Mesangial cell (primary cell): ENCODE measurements around the genes RAB7A, H1-10 and H1-8.

- RAMPAGE, long total RNA: no peak
Observed at GRCh38 chr3:128625441-128626621, 24.8 kb downstream of the RPN1 start.

DNA sequence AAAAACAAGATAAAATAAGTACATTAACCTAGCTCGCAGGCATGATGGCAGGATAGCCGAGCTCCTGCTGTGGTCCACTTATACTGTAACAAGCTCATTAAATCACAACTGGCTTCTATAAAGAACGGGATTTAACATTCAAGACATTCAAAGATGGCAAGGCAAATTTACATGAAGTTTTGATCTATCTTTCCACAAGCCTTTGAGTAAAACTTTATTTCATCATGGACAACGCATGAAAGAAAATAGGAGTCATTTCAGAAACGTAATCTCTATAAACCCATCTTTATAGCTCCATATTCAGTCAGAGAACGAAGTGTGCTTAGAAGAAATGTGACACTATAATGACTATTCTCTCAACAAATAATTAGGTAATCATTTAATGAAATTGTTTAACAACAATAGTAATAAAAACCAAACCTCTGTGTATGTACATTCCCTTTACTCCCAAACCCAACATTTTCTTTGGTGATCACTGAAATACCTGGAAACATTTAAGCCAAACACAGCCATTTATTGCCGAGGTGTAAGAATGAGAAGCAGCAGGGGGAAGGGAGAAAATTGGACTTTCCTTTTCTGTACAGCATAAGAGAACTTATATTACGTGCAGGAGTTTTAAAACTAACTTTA lies 1.3 kb downstream of the RPN1 start:
- RAMPAGE, long total RNA: no peak

- RAMPAGE, long total RNA: start-site peak on the plus strand at chr3:128726154-128726189, 220 reads
Observed at GRCh38 chr3:128725886-128726542, at the start of gene RAB7A. RAB7A (plus strand) TSS chr3:128726183.

GRCh38 chr3:128803828-128804829 lies 75.3 kb upstream of the ACAD9 start:
- RAMPAGE, long total RNA: no peak

DNA sequence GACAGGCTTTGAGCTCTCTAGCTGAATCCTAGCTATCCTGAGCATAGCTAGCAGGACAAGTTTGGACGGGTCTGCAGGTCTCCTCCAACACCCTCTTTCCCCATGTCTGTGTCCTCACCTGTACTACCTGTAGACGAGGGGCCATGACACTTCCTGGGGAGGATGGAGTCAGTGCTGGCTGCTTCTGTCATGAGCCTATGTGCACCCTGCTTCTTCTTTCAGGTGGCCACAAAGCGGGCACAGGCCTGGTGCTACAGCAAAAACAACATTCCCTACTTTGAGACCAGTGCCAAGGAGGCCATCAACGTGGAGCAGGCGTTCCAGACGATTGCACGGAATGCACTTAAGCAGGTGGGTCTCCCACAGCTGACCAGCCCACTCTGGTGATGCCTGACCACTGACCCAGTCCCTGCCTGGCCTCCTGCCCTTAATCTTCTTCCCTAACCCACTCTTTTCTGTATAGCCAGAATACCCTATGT lies 72.1 kb upstream of the ACAD9 start:
- RAMPAGE, long total RNA: no peak

DNA sequence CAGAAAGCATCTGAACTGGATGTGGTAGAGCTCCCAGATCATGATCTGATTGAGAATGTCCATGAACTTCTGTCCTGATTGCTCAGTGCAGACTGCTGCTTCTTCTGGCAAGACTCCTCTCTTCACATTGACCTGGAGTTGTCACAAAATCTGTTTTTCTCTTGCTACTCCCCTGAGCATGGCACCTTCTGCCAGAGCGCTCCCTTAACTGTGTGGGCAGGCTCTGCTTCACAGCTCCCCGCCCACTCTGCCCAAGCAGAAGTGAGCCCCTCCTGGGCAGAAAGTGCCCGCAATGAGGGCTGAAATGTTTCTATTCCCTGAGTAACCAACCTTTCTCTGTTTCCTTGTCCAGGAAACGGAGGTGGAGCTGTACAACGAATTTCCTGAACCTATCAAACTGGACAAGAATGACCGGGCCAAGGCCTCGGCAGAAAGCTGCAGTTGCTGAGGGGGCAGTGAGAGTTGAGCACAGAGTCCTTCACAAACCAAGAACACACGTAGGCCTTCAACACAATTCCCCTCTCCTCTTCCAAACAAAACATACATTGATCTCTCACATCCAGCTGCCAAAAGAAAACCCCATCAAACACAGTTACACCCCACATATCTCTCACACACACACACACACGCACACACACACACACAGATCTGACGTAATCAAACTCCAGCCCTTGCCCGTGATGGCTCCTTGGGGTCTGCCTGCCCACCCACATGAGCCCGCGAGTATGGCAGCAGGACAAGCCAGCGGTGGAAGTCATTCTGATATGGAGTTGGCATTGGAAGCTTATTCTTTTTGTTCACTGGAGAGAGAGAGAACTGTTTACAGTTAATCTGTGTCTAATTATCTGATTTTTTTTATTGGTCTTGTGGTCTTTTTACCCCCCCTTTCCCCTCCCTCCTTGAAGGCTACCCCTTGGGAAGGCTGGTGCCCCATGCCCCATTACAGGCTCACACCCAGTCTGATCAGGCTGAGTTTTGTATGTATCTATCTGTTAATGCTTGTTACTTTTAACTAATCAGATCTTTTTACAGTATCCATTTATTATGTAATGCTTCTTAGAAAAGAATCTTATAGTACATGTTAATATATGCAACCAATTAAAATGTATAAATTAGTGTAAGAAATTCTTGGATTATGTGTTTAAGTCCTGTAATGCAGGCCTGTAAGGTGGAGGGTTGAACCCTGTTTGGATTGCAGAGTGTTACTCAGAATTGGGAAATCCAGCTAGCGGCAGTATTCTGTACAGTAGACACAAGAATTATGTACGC lies 66.0 kb upstream of the ACAD9 start:
- RAMPAGE, long total RNA: no peak

DNA sequence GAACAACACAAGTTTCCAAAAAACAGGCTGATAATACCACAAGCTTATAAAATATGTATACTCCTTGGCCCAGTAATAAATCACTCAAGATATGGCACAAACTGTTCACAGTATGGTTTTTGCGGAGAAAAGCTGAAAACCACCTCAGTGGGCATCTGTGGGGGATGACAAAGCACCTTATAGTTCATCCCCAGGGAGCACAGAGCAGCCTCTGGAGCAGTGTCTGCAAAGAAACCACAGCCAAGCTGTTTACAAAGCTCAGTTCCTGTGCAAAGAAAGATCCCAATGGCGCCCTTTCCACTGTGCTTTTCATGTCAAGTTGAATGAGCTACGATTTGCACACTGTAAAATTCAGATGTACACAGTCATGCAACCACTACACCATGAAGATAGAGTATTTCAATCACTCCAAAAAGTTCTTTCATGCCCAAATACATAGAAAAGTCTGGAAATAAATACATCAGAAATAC lies 2.6 kb upstream of the EFCC1 start:
- RAMPAGE, long total RNA: no peak

DNA sequence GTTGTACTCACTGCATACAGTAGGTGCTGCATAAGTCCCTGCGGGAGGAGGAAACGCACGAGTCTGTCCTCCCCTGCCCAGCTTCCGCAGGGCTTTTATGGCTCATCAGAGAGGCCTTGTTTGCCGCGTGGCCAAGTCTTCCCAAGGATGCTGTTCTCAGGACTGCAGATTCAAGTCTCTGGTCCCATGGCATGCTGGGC lies 13.2 kb upstream of the GP9 start:
- RAMPAGE, long total RNA: no peak

GRCh38 chr3:129265474-129265957 lies 13.2 kb upstream of the HMCES start:
- RAMPAGE, long total RNA: no peak

- RAMPAGE, long total RNA: no peak
Observed at GRCh38 chr3:129316047-129317018, at the start of gene H1-10. H1-10 (minus strand) TSS chr3:129316286.

- RAMPAGE, long total RNA: no peak
Observed at GRCh38 chr3:129543013-129543262, at the start of gene H1-8. H1-8 (plus strand) TSS chr3:129543175.

DNA sequence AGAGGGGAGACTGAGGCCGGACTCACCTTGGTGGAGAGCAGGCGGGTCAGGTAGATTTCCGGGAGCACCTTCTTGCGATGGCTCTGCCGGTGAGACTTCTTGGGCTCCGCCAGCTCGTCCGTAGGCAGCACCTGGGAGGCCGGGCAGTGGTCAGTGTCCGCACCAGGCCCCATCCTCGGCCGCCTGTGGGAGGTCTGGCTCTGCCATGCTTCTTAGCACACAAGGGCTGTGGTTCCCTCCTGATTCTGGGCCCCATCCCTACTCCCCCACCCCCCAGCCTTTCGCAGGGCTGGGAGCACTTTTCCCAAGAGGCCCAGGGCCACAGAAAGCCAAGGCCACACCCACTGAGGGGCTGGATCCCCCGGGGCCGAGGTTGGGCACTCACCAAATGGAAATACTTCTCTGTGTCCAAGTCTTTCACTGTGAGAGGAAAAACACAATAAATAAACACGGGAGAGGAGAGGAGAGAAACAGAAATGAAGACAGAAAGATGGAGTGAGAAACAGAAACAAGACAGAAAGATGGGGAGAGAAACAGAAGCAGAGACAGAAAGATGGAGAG lies 17.4 kb downstream of the H1-8 start:
- RAMPAGE, long total RNA: no peak

DNA sequence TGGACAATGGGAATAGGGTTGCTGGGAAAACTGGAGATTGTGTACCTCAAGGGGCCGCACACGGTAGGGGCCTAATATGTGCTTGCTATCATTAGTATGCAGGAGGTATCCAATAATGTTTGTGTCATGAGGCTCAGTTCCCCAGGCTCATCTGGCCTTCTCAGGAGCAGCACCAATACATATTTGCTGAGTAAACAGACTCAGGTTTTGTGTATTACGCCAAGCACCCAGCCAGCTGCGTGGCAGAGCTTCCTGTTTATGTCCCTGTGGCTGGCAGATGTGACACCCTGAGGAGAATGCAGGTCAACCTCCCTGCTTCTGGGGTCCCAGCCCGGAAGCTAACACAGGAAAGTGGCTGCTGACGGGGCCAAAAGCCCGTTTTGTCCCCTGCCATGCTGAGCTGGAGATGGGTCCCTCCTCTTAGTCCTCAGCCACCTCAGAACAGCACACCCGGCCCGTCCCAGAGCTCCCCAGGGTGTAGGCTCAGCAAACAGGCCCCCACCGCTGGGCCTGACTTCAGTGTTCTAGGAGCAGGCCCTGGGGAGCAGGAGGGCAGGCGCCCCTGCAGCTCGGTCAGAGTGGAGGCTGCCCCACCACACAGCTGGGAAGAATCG lies 29.6 kb downstream of the PLXND1 start:
- RAMPAGE, long total RNA: no peak

DNA sequence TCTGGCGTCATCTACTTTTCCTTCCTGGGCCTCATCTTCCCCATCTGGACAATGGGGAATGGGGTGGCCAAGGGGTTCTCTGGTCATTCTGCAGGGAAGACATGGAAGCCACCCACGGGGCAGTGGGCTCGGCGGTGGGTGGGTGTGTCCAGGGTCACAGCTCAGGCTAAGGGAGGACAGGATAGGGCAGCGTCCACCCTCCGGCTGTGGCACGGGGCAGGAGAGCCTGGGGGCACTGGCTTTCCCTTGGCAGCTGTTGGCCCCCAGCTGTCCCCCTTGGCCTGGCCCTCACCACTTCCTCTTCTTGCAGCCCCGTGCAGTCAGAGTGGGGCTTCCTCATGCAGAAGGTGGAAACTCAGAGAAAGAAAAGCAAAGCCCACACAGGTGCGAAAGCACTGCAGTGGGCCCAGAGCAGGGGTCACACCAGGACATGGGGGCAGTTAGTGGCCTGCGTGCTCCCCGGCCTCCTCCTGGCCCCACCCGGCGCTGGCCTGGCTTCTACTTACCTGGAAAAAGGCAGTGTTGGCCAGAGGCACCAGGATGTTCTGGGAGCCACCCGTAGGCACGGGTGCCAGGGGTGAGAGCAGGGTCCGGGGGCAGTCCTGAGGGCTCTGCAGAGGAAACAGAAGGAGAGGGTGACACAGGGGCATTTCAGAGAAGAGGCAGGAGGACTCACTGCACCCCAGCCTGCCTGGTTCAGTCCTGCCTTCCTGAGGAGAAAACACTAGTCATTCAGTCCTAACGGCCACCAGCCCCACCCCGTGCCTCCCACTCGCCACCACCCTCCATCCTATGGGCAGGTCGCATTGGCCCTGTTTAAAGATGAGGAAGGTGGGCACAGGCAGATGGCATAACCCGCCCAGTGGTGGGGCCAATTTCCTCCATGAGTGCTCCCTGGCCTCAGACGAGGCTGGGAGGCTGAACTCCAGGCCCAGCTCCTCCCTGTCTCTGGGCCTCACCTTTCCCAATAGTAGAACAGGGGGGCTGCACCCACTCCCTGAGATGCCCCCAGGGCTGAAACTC lies 28.3 kb downstream of the PLXND1 start:
- RAMPAGE, long total RNA: no peak

DNA sequence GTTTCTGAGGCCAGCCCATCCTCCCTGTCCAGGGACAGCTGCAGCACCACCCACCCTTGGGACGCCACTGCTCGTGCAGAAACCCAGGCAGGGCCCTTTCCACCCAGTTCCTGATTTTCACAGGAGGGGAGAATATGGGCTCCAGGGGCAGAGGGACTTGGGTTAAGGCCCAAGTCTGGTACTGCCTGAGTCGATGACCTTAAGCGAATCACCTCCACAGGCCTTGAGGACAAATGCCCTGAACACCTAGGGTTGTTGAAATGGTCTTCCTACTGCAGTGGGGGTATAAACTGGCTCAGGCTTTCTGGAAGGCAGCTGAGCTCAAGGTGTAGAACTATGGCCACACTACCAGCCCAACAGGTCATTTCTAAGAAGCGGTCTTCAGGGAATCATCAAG lies 23.5 kb downstream of the PLXND1 start:
- RAMPAGE, long total RNA: no peak

- RAMPAGE, long total RNA: no peak
Observed at GRCh38 chr3:129594835-129595205, 11.7 kb downstream of the PLXND1 start.

- RAMPAGE, long total RNA: no peak
Observed at GRCh38 chr3:129603640-129604038, 2.8 kb downstream of the PLXND1 start.

GRCh38 chr3:129623422-129624192 lies 17.1 kb upstream of the PLXND1 start:
- RAMPAGE, long total RNA: no peak

GRCh38 chr3:129626369-129627388 lies 20.2 kb upstream of the PLXND1 start:
- RAMPAGE, long total RNA: no peak

- RAMPAGE, long total RNA: no peak
Observed at GRCh38 chr3:129641547-129642067, 35.1 kb upstream of the PLXND1 start.